Brain (tissue), 1 donor: Measurements from ENCODE around the genes ZNF628, FIZ1, NLRP9, NLRP11 and ZSCAN5B.

DNA sequence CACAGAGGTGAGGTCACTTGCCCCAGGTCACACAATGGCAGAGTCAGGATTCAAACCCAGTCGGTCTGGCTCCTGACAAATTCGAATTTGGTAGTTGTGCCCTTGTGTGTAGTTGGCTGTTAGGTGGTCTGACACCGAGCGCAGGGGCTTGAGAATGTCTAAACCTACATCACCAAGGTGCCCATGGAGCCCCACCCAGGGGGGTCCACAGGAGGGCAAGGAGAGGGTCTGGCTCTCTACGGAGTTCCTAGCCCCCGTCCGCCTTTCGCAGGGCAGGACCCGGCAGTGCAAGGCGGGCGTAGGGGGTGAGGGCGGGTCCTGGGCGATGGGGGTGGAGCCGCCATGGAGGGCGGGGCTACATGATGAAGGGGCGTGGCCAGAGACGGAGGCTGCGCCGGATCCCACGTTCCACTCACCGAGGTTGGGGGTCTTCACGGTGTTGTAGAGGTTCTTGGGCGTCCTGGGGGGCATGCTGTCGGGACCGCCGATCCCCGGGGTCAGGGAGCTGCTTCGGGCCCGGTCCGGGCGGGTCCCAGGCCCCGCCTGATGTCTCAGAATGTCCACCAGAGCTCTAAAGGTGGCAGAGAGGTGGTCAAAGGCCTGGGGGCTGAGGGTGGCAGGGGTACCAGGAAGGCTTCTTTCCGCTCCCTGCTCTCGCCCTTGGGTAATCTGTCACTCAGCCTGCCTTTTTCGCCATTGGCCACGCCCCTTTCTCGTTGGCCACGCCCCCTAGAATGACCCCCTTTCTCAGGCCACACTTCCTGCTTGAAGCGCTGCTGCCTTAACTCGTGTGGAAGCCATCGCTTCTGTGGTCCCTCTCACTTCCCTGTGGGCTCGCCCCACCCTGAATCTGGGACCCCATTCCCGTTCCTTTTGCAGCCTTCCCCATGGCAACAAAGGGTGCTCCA lies 2.7 kb downstream of the SHISA7 start:
- RRBS, result 41% methylated on average over 11 of the region's 43 CpGs

GRCh38 chr19:55476314-55477369 lies at the start of gene ZNF628:
TSS of gene ZNF628 (plus strand) at chr19:55476617.
- RRBS, result 1% methylated on average over 30 of the region's 69 CpGs

GRCh38 chr19:55493041-55493956 lies 5.1 kb downstream of the SSC5D start:
- RRBS, result 66% methylated on average over 5 of the region's 48 CpGs

- RRBS, result 57% methylated on average over 3 of the region's 13 CpGs
Measured at GRCh38 chr19:55493957-55494355, 5.7 kb downstream of the SSC5D start.

DNA sequence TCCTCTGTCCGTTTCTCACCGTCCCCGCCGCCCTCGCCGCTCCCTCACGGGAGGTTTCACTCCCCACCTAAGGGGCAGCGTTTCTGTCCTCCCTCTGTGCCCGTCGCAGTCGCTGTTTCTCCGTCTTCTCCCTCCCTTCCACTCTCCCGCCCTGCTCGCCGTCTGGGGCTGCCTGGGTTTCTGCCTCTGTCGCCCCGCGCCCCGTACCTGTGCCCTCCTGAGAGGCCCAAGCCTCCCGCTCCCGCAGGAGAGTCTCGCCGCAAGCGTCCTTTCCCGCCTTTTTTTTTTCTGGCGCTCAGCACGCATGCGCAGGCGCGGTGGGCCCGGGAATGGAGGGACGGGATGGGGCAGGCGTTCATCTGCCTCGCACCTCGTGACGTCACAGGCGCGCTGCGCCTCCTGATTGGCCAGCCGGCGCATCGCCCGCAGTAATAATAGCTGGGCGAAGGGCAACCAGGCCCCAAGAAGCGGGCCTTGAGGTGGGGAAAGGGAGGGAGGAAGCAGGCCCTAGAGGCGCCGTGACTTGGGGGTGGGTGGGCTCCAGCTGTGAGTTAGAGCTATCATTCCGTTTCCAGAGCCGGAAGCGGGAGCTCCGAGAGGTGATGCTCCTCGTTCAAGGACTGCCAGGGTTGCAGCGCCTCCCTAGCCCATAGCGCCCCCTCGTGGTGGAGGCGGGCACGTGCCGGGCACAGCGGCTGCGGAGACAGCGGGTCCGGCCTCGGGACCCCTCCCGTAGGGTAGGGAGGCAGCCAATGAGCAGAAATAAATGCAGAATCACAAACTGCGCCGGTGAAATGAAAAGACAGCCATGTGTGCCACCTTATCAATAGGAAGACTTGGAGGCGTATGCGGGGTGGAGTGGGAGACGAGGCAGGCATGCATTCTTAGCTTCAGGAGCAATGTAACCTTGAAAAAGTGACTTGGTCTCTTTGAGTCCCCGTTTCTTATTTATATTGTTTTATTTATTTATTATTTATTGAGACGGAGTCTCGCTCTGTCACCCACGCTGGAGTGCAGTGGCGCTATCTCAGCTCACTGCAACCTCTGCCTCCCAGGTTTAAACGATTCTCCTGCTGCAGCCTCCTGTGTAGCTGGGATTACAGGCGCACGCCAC lies 15.7 kb downstream of the SSC5D start:
- RRBS, result 1% methylated on average over 21 of the region's 77 CpGs

GRCh38 chr19:55554280-55555253 lies 9.2 kb upstream of the SBK3 start:
- RRBS, result 44% methylated on average over 2 of the region's 18 CpGs

DNA sequence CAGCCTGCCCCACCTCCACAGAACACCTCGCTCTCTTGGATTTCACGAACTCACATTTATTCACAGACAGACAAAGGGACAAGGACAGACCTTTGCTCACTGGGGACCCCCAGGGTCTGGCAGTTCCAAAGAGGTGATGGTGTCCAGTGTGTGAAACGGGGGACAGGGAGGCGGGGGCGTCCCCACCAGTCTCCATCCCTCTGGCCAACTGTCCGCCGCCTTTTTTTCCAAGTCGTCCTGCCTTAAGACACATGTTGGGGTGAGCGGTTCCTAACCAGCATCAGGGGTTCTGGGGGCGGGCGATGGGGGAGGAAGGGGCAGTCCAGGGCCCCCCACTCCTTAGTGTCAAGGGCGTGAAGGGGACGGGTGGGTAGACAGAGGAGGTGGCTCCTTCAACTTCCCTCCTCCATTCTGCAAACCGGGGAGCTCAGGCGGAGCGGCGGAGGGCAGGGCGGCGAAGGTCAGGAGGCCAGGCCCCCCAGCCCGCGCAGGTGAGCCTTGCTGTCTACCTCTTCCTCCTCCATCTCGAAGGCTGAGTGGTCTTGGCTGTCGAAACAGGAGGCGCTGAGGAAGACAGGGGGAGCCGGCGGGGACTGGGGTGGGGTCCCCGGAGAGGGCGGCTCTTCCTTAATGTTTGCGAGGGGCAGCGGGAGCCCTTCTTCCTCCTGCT lies 3.0 kb downstream of the ZNF579 start:
- RRBS, result no CpG with 5 or more reads among the region's 30 CpGs

DNA sequence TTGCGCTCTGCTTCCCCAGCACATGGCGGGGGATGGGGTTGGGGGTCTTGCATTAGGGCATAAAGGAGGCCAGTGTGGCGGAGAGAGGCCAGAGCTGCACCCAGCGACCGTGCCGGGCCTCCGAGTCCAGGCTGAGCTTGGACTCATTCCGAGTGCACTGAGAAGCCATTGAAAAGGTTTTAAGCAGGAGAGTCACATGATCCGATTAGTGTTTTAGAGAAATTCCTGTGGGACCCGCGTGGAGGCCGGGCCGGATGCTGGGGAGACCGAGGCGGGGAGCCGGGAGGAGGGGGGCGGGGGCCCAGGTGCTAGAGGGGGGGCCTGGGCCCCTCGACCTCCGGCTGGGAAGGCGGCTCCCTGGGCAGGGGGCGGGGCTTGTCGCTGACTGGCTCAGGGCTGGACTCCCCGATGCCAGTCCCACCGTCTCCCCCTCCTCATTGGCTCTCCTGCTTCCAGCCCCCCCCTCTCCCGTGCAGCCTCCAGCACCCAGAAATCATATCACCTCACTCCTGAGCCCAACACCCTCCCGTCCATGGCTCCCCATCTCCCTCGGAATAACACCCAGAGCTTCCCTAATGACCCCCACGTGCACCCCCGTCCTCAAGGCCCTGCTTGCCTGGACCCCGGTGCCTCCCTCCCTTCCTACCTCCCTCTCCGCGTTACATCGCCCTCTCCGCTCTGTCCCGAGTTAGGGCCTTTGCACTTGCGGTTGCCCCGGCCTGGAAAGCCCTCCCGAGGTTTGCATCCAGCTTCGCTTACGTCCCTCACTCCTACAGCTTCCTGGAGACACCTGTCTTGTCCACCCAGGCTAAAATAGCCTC lies 5.2 kb upstream of the ZNF579 start:
- RRBS, result 8% methylated on average over 10 of the region's 40 CpGs

- RRBS, result 2% methylated on average over 16 of the region's 52 CpGs
Measured at GRCh38 chr19:55598599-55599862, at the start of gene FIZ1. TSS of gene FIZ1 (minus strand) at chr19:55599517.

- RRBS, result no CpG with 5 or more reads among the region's 6 CpGs
Measured at GRCh38 chr19:55601071-55601555, 1.0 kb downstream of the ZNF524 start.

DNA sequence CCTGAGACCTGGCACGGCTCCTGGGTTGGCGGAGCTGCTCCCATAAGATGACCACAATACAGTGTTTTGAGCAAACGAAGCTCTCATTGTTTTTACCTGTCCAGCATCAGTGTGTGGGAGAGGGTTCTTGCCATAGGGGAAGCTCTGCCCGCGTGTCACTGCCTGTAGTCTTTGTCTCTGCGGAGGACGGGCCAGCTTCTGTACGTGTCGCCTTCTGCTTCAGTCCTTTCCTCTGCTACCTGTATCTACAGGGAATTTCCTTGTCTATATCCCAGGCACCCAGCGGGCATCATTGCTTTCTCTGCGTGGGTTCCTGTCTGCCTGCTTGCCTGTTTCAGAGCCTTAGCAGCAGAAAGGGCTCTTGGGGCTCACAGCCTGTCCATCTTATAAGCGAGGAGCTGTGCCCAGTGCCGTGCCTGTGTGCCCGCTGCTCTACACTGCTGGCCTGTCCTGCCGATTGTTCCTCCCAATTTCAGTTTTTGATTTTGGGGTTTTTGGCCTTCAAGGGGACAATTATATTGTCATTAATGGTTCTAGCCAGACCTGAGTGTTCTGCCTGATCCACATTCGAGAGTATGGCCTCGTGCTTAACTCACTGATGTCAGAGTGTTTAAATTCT lies 2.5 kb downstream of the U2AF2 start:
- RRBS, result no CpG with 5 or more reads among the region's 17 CpGs

DNA sequence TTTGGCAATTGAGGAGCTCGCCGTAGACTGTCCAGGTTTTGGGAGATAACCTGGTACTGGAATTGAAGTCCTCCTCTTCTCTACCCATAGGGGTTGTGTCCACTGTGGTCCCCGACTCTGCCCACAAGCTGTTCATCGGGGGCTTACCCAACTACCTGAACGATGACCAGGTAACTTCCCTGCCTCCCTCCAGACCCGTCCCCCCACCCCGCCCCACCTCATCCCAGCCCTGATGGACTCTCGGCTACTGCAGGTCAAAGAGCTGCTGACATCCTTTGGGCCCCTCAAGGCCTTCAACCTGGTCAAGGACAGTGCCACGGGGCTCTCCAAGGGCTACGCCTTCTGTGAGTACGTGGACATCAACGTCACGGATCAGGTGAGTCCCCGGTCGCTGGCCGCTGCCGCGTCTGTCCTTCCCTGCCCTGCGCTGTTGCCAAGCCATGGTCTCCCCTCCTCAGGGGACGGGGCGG lies 6.6 kb upstream of the EPN1 start:
- RRBS, result no CpG with 5 or more reads among the region's 21 CpGs

- RRBS, result no CpG with 5 or more reads among the region's 13 CpGs
Measured at GRCh38 chr19:55668887-55669243, 6.2 kb upstream of the EPN1 start.

- RRBS, result 95% methylated on average over 10 of the region's 52 CpGs
Measured at GRCh38 chr19:55685216-55685867, 10.3 kb downstream of the EPN1 start.

DNA sequence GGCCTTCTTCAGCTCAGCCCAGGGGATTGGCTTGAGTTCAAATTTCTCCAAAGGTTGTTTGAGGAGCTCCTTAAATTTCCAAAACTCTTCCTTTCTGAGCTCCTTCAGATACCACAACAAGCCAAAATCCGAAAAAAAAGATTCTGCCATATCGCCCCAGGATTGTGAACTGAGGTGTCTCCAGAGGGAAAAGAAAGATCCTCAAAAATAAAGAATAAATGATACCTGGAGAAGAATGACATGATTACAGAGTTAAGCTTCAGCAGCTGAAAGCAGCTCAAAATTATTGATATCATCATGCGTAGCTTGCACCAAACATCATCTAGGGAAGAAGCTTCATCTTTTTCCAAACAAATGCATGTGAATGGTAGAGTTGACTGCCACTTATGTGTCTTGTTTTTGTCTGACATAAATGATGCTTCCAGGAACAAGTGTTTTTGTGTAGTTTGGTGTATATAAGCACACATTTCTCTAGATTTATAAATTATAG lies at the start of gene NLRP9:
Gene NLRP9 (minus strand): TSS at position 178 of the 490 bp plus-strand sequence.
- RRBS, result no CpG with 5 or more reads among the region's 3 CpGs

DNA sequence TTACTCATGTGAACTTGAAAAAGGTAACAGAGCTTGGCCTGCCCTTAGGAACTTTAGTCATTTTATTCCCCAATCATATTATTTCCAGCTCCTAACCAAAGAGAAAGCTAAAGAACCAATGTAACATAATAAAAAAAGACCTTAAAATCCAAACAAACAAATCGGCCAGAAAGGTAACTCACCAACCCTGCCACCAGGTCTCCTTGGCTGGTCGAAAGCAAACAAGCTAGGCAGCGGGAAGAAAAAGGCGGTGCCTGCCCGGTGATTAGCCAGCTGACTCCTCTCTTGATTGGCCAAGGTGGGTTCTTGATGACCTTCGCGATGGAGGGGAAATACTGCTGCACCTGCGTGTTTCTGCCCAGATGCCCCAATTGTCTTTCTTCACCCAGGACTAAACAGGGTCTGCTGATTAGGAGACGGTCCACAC lies at the start of gene NLRP11:
Gene NLRP11 (minus strand): TSS at position 219 of the 427 bp plus-strand sequence.
- RRBS, result no CpG with 5 or more reads among the region's 9 CpGs

DNA sequence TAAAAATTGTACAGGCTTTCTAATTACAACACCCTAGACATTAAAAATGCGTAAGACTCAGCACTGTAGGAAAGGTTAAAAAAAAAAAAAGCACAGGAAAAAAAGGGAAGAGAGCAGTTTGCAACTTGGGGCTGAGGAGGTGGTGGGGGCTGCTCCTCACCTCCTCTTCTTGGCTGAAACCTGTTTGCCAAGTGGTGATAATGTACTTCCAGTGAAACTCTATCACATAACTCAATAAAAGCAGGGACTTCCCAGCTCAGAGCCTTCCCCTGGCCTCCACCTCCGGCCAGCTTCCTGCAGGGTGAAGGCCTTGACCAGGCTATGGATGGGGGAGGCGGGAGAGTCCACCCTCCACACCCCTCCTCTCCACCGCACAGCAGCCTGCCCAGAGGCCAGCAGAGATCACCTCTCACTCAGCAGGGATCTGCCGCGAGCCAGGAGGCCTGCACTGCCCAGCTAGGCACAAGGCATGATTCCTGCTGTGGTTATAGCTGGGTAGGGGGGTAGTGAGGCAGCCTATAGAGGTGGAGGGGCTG lies 10.6 kb downstream of the ZNF787 start:
- RRBS, result no CpG with 5 or more reads among the region's 6 CpGs

DNA sequence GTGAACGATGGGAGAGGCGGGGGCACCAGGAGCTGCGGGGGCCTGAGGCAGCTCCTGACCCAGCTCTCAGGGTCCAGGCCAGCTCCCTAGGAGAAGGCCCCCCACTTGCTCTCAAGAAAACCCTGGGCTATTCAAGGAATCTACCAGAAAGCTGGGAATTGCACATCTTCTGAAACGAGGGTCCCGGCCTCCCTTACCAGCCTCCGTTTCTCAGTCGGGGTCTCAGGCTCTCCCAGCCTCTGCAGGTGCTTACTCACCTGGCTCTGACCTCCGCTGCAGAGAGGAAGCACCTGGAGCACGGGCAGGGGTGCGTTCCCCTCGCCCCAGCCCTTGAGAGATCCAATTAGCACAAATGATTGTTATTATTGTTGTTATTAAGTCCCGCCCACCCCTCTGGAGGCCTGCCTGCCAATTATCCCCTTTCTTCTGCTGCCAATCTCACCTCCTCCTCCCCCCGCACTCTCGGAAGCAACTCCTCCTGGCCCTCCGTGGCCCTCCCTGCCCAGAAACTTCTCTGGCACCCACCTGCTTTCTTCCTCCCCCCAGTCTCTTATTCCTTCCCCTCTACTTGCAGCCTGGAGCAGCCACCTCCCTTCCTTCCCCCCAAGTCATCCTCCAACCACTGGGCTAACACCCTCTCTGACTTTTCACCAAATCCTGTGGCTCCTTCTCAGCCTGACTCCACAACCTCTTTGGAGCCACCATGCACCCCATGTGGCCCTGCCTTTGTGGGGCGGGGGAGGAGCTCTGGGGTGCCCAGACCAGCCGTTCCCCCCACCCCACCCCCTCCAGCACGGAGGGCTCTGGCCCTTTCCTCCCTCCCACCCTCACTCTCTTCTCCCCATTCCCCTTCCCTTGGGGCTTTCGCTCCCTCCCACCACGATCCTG lies 8.7 kb downstream of the ZNF787 start:
- RRBS, result no CpG with 5 or more reads among the region's 20 CpGs

DNA sequence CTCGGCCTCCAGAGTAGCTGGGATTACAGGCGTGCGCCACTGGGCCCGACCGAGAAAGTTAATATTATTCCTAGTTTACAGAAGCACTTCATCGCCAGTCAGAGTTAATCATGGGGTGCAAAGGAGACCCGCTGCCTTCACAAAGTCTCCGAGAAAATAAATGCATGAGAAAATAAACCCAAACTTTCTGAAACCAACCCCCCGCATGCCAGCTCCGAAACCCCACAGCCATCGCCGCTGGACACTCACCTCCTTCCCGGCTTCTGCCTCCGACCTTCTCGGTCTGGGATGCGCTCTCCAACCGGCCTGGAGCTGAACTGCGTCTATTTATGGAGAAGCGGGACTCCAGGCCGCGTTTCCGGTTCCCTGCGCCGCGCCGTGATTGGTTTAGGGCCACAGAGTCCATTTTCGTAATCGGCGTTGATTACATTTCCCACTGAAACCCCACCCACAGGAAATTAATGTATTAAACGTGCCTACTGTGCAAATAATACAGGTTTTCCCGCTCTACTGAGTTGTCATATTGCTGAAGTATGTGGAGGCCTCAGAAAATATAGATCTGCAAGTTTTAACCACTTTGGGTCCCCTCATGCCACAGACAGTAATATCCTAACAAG lies at the start of gene ZSCAN5B:
Gene ZSCAN5B (minus strand): TSS at position 299 of the 617 bp plus-strand sequence.
- RRBS, result no CpG with 5 or more reads among the region's 31 CpGs

DNA sequence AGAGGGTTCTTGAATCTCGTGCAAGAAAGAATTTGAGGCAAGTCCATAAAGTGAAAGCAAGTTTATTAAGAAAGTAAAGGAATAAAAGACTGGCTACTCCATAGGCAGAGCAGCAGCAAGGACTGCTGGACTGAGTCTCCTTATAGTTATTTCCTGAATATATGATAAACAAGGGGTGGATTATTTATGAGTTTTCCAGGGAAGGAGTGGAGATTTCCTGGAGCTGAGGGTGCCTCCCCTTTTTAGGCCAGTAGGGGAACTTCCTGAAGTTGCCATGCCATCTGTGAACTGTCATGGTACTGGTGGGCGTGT lies 13.6 kb downstream of the ZSCAN5A start:
- RRBS, result no CpG with 5 or more reads among the region's 2 CpGs